ENCODE measurements around a stretch of chr7.

DNA sequence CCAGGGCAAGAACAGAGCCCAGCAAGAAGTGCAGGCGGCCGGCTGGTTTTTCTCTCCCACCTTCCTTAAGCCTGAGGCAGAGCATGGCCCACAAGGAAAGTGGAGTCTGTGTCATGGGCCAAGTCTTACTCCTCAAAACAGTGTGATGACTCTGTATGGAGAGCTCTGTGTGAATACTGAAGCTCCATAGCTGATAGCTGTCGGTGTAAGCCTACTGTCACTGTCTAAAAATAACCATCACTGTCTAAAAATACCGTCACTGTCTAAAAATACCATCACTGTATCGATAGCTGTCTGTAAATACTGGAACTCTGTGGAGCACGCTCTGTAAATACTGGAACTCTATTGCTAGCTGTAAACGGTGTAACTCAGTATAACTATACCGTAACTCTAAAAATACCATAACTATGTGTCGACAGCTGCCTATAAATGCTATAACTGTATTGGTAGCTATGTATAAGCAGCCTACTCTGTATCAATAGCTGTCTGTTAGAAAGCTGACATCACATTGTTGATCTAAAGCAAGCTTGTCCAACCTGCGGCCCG is 4.0 kb upstream of the PRKAR1B start:
- PRO-cap, result bidirectional peak, plus-strand start at position 293 of the sequence, minus-strand start at position 178 of the sequence
- RAMPAGE, long total RNA, 2 experiments, result no peak in any of the 2 experiments

DNA sequence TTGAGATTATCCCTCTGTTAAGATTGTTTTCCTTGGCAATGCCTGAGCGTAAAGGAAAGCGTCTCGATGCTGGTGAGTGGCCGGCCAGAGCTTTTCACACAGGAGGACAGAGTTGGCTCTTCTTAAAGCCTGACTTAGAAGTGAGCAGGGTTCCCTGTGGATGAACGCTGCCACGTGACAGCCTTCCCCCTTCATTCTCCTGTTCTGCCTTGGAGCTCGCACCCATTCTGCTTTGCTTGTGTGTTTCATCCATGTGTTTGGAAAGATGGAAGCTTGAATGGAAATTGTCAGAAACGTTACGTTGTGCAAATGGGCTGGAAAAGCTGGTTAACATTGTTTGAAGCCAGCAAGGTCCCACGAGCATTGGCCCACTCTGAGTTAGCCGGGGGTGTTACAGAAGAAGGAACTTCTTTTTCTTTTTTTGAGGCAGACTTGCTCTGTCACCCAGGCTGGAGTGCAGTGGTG is 22.2 kb upstream of the PRKAR1B start:
- PRO-cap, result bidirectional peak, plus-strand start at position 191 of the sequence, minus-strand start at position 98 of the sequence
- RAMPAGE, long total RNA, 2 experiments, result no peak in any of the 2 experiments

DNA sequence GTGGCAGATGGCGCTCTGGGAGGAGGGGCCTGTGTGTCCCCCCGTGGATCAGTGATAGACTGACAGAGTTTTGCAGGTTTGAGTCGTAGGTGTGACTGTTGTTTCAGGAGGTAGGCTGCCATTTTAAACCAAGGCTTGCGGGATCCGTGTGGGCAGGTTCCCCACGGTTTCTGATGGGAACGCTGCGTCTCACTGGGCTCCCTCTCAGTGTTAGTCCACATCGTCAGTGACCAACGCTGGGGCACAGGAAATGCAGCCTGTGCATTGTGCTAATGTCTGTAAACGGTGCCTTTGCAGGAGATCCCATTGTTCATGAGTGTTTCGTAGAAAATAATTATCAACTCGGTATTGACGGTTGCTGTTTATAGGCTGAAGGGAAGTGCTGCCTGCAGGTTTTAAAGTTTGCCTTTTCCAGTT is 5.7 kb upstream of the SUN1 start:
- PRO-cap, result no peak
- RAMPAGE, long total RNA, 2 experiments, result no peak in any of the 2 experiments

DNA sequence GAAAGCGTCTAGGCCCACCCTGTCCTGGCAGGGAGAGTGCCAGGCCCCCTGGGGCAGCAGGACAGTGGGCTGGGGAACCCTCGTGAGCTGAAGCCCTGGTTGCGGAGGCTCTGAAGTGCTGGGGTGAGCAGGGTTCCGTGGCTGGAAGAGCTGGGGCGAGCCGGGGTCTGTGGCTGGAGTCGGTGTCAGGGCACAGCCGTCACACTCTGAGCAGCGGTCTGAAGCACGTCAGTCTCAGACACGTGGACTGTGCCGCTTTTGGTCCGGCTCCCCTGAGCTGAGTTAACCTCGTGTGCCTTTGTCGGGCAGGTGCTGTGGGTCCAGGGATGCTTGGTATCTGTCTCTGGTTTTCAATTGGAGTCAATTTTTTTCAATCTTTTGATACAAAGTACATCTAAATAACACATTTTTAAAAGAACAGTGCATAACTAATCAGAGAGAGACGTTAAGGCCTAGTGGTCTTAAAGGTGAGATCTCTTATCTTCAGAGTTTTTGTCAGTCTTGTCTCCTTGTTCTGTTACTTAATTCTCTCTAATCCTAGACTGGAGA is 4.9 kb downstream of the SUN1 start:
- PRO-cap, result unidirectional peak, minus-strand start at position 171 of the sequence
- RAMPAGE, long total RNA, 2 experiments, result no peak in any of the 2 experiments

- PRO-cap, result no peak
- RAMPAGE, long total RNA, 2 experiments, result no peak in any of the 2 experiments
These were observed 11.0 kb downstream of the SUN1 start for GRCh38 chr7:843312-843662.

GRCh38 chr7:869232-869850 is 7.0 kb upstream of the GET4 start:
- PRO-cap, result no peak
- RAMPAGE, long total RNA, 2 experiments, result no peak in any of the 2 experiments

DNA sequence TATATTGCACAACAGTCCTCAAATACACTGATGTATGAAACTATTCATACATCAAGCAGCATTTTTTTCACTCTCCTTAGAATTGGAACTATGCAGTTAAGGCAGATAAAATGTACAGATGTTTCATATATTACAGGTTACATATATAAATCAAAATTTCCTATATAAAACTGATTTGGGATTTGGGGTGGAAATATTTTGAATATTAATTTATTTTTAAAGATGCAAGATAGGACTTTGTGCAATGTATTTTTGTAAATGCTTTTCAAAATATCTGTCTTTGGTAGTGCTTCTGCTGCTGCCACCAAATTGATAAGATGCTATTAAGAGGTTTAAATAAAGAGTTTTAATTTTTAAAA is 1.8 kb upstream of the GET4 start:
- PRO-cap, result no peak
- RAMPAGE, long total RNA, 2 experiments, result no peak in any of the 2 experiments

DNA sequence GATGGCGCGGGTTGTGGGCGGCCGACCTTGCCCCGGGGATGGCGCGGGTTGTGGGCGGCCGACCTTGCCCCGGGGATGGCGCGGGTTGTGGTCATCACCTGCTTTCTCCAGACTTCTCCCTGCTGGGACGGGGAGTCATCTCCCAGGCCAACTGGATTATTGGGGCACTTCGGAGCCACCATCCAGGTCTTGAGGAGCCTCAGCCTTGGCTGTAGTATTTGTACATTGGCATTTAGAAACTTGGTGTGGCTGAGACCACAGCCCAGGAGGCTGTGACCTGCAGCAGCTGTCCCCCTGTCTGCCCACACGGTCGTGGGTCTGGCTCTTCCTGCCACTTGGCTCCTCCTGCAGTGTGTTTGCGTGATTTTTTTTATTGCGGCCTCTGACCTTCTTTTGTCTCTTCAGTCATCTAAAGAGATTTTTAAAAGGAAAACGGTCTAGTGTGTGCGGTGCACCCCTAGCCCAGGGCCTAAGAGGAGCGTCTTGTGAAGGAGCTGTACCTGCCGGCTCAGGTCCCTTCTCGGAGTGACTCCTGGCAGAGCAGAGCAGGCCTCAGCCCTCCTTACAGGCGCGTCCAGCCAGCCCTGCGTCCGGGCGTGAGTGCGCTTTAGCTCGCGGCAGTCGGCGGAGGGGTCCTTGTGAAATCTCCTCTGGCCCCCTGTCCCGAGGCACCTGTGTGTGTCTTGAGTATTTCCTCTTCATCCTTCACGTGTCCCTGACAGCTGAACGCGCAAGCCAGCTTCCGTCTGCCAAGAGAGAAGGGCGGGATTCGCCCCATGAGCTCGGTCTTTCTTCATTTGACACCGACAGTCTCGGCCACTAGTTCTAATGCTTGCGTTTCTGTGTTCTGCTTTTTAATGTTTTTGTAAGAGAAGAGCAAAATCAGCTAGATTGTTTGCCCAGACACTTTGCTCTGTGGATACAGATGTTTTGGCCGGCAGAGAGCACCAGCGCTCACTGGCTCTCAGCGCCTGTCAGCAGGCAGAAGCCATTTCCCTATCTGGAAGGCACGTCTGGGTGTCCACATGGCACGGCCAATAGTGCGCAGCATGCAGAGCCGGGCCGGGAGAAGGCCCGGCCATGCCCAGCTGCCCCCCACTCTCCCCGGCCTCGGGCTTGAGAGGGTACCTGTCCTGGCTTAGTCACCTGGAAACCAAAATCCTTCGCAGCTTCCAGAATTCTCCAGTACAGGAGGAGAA is 6.7 kb downstream of the GET4 start:
- PRO-cap, result no peak
- RAMPAGE, long total RNA, 2 experiments, result no peak in any of the 2 experiments

GRCh38 chr7:913898-914675 is 37.7 kb downstream of the GET4 start:
- PRO-cap, result no peak
- RAMPAGE, long total RNA, 2 experiments, result no peak in any of the 2 experiments

- PRO-cap, result no peak
- RAMPAGE, long total RNA, 2 experiments, result no peak in any of the 2 experiments
These were observed 21.1 kb downstream of the ADAP1 start for GRCh38 chr7:933308-933805.

DNA sequence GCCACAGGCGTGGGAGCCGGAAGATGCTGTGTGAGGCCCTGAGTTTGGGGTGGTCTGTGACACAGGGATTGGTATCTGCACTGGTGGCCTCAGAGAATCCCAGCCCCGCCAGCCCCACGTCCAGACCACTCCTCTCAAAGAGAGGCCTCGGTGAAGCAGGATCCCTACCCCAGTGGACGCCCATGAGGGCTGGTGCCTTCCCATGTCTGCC is 8.1 kb upstream of the ADAP1 start:
- PRO-cap, result no peak
- RAMPAGE, long total RNA, 2 experiments, result no peak in any of the 2 experiments

DNA sequence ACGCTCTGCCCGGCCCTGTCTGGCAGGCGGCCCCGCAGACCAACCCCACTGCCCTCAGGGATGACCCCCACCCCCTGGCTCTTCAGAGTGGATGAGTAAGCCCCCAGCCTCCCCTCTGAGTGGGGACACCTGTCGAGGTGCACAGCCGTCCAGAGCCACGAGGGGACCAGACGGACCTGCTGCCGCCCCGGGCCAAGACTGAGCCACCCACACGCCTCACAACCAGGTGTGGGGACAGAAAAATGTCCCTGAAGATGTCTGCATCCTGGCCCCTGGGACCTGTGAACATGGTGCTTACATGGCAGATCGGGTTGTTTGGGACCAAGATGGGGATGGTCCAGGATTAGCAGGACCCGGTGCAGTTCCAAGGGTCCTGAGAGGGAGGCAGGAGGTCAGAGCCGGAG is 9.0 kb upstream of the ADAP1 start:
- PRO-cap, result no peak
- RAMPAGE, long total RNA, 2 experiments, result no peak in any of the 2 experiments

GRCh38 chr7:965905-966466 is 9.4 kb downstream of the COX19 start:
- PRO-cap, result no peak
- RAMPAGE, long total RNA, 2 experiments, result no peak in any of the 2 experiments

- PRO-cap, result no peak
- RAMPAGE, long total RNA, 2 experiments, result no peak in any of the 2 experiments
These were observed 2.8 kb upstream of the CYP2W1 start for GRCh38 chr7:979888-980792.

- PRO-cap, result no peak
- RAMPAGE, long total RNA, 2 experiments, result no peak in any of the 2 experiments
These were observed 3.3 kb downstream of the CYP2W1 start for GRCh38 chr7:986000-986895.

- PRO-cap, result no peak
- RAMPAGE, long total RNA, 2 experiments, result no peak in any of the 2 experiments
These were observed 3.5 kb upstream of the GPR146 start for GRCh38 chr7:1040674-1041324.

GRCh38 chr7:1052046-1052554 is 7.8 kb downstream of the GPR146 start:
- PRO-cap, result no peak
- RAMPAGE, long total RNA, 2 experiments, result no peak in any of the 2 experiments

- PRO-cap, result no peak
- RAMPAGE, long total RNA, 2 experiments, result no peak in any of the 2 experiments
These were observed 5.1 kb downstream of the GPER1 start for GRCh38 chr7:1092765-1093568.

- PRO-cap, result no peak
- RAMPAGE, long total RNA, 2 experiments, result no peak in any of the 2 experiments
These were observed 8.6 kb downstream of the GPER1 start for GRCh38 chr7:1096376-1096992.

GRCh38 chr7:1123541-1124291 is 14.3 kb downstream of the C7orf50 start:
- PRO-cap, result bidirectional peak, plus-strand start at chr7:1124000, minus-strand start at chr7:1123910
- RAMPAGE, long total RNA, 2 experiments, result no peak in any of the 2 experiments